Vagina (tissue), 1 donor: ENCODE measurements around a stretch of chr9.

DNA sequence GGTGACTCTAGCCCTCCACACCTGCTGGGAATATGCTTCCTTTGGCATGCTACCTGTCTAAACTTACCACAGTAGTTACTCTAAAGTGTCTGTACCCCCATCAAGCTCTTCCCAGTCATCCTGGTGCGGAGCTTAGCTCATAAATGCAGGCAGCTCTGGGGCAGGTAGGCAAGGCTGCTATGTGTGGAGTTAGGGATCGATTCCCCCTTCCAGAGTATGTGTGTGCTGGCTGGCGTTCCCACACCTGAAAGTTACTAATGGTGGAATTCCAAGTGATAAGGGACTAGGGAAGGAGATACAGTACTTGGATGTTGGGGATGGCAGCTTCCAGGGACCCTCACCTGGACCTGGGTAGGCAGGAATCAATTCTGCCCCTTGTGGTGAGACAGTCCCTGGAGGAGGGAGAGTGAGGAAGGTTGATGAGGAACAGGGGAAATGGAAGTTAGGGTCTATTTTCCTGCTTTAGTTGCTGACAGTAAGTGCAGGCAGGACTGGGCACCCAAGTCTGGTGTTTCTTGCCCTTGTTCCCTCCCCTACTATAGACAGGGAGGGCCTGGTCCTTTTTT lies 51.5 kb downstream of the DAB2IP start:
- PRO-cap = no peak
- RAMPAGE, long total RNA = start-site peak on the plus strand centred at position 133 of the sequence, 967 bp wide, 43 reads

GRCh38 chr9:121737320-121738147 lies 86.1 kb downstream of the DAB2IP start:
- PRO-cap = no peak
- RAMPAGE, long total RNA = no peak

DNA sequence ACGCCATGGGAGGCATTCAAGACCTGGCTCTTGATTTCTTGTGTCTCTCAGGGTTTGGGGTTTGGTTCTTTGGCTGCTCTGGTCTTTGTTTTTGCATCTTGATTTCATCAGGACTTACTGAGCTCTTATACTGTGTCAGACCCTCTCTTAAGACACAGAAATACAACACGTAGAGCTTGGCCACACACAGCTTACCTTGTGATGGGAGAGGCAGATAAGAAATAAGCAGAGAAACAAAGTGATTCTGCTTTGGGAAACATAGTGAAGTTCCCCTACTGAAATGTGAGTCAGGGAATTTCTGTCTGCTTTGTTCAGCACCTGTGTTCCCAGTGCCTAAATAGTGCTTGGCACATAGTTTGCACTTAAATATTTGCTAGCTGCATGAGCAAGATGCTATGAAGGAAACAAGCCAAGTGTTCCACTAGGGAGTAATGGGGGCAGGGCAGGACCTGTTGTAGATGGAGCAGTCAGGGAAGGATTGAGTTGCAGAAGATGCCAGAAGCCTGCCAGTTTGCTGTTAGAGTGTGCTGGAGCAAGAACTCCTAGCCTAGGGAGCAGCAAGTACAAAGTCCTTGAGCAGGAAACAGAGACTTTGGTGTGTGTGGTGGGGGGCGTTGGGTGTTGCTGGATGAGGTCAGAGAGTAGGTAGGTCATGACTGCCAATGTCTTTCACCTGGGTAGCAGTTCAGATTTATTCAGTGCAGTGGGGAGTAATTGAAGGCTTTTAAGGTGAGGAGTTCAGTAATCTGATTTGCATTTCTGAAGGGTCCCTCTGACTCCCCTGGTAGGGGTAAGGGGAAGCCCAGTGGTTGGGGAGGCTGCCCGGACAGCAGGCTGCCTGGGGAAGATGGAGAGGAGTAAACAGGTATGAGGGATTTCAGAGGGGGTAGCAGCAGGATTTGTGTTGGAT lies 87.5 kb downstream of the DAB2IP start:
- PRO-cap = no peak
- RAMPAGE, long total RNA = no peak

DNA sequence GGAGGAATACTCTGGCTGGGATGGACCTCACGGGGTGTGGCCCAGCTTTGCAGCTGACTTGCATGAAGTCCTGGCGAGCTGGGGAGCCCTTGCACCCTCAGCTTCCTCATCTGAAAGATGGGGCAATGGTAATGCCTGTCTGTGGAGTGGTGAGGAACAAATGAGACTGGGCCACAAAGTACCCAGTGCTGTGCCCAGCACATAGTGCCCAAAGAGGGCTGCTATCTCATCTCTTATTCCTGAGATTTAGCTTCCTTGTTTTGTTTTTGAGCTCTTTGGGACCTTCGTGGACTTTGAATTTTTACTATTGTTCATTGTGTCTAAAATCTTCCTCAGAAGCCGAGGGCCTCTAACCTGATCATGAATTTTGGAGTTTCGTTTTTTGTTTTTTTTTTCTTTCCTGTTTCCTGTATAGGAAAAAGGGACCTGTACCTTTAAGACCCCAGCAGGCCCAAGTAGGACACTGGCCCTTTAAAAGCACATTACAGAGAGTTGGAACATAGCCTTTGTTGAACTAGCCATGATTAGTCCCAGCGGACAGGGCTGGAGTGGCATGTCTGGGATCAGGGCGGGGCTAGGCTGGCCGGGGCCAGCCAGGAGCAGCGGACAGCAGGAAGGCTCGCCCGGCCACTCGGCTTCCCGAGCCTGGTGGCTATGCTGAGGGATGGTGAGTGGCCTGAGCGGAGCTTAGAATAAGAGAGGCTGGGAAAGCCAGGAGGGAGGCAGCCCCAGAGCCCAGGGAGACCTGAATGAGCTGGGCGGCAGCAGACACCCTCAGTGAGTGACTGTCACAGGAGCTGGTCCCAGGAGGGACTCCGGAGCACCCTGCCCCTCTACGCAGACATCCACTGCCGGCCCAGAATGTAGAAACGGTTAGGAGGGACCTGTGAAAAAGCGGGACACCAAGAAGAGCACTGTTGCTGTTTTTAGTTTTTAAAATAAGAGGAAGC lies 91.9 kb downstream of the DAB2IP start:
- PRO-cap = unidirectional peak, plus-strand start at position 574 of the sequence; unidirectional peak, plus-strand start at position 695 of the sequence
- RAMPAGE, long total RNA = start-site peak on the plus strand centred at position 604 of the sequence, 89 bp wide, 64 reads

GRCh38 chr9:121763465-121763893 lies 112.0 kb downstream of the DAB2IP start:
- PRO-cap = no peak
- RAMPAGE, long total RNA = no peak

DNA sequence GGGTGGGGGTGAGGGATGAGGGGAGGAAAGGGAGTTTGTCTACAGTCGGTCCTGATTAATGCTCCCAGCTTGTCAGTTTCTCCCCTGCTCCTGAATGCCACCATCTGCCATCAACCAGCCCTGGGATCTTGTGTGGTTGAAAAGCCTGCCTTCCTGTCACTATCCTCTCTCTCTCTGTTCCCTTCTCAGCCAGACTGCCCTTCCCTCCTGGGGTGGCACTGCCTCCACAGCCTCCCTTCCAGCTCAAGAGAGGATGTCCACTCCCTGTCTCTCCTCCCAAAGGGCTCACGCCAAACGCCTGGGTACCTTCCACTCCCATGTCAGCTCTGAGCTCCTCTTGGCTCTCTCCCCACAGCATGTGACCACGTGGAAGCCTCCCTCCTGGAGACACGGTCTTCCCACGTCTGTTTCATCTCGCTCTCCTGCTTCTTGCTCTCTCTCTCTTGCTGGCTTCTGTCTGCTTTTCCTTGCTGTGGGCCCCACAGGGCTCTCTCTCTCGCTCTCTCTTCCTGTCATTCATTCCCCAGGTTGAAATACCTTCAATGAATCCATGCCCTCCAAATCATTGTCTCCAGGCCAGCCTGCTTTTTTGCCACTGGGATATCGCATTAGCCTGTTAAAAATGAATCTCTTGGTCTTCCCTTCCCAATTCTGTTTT lies 186.2 kb downstream of the DAB2IP start:
- PRO-cap = no peak
- RAMPAGE, long total RNA = no peak

- PRO-cap = no peak
- RAMPAGE, long total RNA = no peak
Observed at GRCh38 chr9:121860772-121861126, 209.3 kb downstream of the DAB2IP start.

DNA sequence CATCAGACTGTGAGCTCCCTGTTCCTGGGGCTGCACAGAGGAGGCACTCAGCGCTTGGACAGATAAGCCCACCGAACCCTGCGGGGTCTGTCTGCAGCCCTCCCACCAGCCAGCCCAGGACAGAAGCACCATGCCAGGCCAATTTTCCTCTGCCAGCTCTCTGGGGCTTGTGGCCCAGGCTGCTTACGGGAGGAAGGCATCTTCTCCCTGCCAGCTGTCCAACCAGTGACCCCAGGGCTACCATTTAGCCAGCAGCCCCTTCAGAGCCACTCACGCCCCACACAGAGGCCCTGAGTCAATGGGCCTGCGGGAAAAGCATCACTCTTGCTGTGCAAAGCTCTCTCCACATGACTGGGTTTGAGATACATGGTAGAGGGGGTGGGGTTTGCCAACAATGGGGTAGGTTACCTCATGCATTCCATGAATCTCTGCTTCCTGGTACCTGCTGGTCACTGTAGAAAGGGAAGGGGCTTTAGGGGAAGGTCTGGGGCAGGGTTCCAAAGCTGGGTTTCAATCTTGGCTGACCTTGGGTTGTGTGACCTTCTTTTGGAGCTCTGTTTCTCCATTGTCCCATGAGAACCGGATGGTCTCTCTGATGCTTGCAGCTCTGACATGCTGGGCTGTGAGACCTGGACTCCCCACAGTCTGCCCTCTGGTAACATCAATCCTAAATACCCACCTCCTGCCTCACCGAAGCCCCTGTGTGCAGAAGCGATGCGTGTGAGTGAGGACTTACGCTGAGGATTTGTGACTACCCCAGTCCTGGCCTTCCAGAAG lies 22.9 kb upstream of the TTLL11 start:
- PRO-cap = no peak
- RAMPAGE, long total RNA = no peak

DNA sequence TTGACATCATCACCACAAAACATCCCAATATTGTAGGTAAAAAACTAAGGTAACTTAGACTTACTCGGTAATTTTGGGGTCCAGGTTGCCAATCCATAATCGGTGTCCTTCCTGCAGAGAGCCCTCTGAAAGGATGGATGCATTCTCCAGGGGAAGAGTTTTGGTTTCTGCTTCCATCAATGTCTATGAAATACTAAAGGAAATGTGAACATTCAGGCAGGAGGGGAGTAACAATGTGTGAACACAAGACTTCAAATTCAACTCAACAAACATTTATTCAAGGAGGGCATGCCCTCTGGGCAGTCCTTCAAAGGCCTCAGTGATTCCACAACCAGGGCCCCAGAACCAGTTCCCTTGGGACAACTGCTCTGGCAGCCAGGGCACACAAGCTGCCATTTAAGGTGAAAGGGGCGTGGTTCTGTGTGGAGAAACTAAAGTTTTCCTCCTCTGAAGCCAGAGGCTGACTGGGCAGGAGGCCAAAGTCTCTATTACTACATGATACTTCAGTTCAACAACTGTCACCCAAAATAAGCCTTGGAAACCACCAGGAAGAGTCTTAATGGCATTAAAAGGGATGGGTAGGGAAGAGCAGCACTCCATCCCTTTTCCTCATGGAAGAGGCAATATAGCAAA lies 3.2 kb downstream of the RBM18 start:
- PRO-cap = unidirectional peak, plus-strand start at position 565 of the sequence
- RAMPAGE, long total RNA = no peak

DNA sequence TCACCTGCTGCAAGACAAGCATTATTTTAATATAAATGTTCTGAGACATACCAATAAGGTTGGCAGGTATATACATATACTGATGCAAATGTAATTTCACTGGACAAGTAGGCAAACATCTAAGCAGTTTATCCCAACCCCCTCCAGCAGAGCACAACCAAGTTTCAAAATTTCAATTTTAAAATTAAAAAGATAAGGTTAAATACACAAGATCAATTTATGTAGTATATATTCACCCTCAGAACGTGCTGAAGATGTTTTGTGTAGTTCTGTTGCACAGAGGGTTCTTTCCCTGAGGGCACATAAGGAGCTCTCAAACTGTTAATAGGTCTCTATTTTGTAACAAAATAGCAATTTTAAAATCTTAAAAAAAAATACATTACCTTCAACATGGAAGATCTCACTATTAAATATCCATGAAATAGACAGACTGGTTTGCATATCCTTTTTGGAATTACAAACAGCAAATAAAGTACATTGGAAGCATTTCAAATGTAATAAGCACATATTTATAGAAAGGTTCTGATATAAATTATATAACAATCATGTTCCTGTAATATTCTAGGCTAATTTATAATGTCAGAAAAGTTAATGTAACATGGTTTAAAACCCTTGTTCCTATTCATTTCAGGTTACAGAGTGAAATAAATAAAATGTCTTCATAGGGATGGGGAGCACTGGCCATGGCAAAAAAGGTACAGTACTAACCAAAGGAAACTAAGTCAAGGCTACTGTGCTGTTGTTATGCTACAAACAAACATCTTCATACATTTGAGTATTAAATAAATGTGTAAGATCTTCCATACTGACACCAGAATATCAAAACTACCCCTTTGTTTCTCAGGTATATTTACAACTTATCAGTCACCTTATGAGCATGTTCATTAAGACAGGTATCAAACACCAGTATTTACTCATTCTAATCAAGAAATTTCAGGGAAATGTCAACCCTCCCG lies 19.0 kb upstream of the PDCL start:
- PRO-cap = no peak
- RAMPAGE, long total RNA = no peak

- PRO-cap = no peak
- RAMPAGE, long total RNA = no peak
Observed at GRCh38 chr9:122908278-122909291, 3.4 kb upstream of the RC3H2 start.

DNA sequence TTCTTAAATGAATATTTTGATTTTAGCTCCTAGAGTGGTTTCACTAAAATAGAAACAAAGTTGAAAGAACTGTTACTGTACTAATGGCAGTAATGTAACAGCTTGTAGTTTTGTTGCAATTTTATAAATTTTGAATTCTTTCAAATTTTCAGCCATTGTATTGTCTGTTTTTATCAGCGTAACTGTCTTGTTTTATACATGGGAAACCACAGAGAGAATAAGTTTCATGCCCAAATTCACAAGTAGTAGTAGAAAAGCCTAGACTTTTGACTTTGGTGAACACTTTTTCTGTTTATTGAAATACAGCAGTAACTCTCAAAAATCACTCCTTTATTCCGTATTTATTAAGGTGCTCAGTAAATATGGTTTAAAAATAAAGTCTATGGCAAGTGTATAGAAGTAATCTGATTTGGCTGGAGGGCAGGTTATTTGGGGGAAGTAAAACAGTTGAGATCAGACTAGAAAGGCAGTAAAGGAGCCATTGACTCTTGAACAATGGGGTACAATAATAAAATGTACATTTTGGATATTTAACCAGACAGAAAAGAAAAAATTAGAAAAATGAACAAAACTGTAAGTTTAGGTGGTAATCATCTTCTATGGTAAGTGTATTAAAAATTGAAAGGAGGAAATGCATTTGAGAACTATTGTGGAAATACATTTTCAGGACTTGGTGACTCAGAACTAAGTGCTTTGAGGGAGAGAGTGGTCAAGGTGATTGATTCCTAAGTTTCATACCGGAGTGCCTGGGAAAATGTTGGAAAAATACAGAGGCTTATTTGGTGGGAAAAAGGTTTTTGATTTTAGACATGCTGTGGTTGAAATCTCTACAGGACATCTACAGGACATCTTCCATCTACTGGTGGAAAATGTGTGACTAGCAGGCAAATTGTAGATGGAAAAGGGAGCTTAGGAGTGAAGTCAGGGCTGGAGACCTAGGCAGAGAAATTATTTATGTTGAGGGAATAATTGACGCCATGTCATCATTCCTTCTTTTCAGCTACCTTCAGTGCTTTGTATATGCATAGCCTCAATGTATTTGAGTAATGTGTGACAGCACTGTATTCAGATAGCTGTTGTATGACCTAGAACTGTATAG lies 2.2 kb upstream of the GPR21 start:
- PRO-cap = no peak
- RAMPAGE, long total RNA = no peak

DNA sequence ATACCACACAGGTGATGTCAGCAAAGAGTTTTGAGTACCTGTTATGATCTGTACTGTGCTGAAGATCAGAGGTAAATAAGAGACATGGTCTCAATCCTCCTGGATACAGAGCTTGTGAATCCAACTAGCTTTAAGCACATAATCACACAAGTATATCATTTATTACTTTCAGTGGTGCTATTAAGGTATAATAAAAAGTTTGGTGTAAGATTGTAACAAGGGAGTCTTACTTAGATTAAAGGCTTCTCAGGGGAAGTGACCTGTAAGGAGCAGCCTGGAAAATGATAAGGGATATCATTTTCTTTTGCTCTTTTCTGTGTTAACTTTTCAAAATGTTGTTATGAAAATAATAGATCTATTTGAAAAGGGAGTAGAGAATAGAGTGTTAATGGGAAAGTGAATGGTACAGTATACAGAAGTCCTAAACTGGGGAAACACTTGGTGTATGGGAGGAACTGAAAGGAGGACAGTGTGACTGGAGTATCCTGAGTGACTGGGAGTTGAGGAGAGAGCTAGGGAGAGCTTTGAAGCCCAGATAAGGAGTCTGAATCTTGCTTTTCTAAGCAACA lies 38.0 kb downstream of the GPR21 start:
- PRO-cap = no peak
- RAMPAGE, long total RNA = start-site peak on the plus strand centred at position 114 of the sequence, 55 bp wide, 10 reads; start-site peak on the plus strand centred at position 321 of the sequence, 93 bp wide, 161 reads

GRCh38 chr9:123097563-123097963 lies 64.1 kb downstream of the GPR21 start:
- PRO-cap = no peak
- RAMPAGE, long total RNA = start-site peak on the plus strand at chr9:123097759-123097770, 42 reads

DNA sequence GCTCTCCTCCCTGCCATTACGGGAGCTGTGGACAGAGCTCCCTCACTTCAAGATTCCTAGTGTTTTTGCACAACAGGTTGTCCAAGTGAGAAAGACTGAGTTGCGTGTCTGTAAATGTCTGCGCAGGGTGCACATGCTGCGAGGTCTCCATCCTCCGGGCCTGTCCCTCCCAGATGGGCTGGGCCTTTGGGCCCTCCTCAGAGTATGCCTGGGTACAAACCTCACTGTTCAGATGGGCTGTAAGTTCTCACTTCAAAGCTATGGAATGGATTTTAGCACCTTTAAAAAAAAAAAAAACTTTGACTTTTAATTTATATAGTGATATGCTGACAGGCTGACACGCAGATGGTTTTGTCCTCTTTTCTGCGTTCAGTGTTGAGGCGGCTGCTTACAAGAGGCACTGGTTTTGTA lies 70.7 kb downstream of the GPR21 start:
- PRO-cap = no peak
- RAMPAGE, long total RNA = start-site peak on the plus strand centred at position 74 of the sequence, 13 bp wide, 22 reads

DNA sequence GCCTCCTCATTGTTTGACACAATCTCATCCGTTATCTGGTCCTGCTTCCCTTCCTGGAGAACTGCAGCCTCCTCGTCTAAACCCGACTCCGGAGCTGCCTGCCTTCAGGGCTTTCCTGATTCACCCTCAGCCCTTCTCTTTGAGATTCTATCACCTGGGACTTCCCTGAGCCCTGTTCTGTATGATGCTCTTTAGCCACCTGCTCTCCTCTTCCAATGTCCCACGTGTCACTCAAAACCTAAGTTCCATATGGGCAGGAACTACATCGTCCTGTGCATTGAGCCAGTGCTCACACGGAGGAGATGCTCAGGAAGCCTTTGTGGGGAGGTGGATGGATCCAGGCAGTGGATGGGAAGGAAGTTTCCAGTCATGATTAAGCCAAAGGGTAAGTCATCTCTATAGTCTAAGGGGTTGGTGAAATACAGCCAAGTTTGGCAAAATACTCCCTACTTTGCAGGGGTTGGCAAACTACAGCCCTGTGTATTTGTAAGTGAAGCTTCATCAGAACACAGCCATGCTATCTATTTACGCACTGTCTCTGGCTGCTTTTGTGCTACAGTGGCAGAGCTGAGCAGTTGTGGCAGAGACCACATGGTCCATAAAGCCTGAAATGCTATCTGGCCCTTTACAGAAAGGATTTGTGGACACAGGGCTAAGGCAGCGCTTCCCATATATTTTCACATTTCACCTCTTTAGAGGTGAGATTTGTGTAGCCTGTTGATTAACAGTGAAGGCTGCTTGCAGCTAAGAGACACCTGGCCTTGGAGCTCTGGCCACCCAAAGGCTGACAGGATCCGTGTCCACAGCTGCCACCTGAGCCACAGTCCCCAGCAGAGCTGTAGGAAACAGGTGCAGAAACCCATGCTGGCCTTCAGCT lies 80.1 kb downstream of the GPR21 start:
- PRO-cap = no peak
- RAMPAGE, long total RNA = no peak

GRCh38 chr9:123131364-123132131 lies 98.1 kb downstream of the GPR21 start:
- PRO-cap = no peak
- RAMPAGE, long total RNA = start-site peak on the minus strand at chr9:123131355-123131511, 16 reads; start-site peak on the minus strand at chr9:123131827-123131887, 11 reads

DNA sequence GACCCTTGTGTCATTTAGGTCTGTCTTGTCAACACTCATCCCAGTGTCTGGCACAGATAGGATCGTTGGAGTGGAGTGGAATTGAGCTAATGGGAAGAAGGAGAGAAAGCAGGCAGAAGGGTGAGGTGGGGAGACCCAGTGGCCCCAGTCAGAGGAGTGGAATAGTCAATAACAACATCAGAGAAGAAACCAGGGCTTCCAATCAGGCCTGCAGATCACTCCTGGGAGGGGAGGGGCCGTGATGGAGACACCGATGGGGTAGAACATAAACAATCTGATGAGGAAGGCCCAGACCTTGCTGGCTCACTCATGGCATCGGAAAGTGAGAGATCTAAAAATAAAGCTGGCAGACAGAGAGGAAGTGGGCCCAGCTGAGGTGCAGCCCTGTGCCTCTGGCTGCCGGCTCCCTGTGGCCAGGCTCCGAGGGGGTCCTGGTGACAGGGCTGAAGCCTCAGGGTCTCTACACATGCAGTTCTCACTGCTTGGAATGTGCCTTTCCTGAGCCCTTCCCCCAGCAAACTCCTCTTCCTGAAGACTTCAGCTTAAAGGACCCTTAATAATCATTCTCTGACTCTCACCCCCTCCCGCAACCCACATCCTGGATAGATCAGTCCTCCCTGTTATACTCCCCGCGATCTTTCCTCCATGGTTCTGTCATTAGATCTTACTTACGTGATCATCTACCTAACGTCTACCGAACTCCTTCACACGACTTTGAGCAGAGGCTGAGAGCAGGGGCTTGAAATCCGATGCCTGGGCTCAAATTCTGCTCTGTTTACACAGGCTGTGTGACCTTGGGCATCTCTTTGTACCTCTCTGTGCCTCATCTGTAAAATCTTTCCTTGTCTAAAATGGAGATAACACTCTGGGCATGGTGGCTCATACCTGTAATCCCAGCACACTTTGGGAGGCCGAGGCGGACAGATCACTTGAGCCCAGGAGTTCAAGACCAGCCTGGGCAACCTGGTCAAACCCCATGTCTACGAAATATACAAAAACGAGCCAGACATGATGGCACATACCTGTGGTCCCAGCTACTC lies 33.1 kb upstream of the CRB2 start:
- PRO-cap = no peak
- RAMPAGE, long total RNA = no peak

DNA sequence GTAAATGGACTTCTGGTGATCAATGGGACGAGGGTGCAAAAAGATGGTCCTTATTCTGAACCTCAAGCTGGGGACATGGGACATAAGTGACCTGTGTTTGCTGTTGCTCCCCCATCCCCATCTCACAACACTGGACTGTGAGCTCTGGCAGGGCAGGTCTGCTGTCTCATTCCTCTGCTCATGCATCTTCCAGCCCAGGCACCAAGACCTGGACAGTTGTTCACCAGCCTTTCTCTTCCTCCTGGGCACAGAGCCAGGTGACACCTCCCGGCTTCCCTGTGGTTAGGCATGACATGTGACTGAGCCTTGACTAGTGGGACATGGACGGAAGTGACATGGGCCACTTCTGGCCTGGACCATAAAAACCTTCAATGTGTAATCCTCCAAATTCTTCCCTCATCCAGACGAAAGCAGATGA lies 26.8 kb upstream of the CRB2 start:
- PRO-cap = no peak
- RAMPAGE, long total RNA = no peak

DNA sequence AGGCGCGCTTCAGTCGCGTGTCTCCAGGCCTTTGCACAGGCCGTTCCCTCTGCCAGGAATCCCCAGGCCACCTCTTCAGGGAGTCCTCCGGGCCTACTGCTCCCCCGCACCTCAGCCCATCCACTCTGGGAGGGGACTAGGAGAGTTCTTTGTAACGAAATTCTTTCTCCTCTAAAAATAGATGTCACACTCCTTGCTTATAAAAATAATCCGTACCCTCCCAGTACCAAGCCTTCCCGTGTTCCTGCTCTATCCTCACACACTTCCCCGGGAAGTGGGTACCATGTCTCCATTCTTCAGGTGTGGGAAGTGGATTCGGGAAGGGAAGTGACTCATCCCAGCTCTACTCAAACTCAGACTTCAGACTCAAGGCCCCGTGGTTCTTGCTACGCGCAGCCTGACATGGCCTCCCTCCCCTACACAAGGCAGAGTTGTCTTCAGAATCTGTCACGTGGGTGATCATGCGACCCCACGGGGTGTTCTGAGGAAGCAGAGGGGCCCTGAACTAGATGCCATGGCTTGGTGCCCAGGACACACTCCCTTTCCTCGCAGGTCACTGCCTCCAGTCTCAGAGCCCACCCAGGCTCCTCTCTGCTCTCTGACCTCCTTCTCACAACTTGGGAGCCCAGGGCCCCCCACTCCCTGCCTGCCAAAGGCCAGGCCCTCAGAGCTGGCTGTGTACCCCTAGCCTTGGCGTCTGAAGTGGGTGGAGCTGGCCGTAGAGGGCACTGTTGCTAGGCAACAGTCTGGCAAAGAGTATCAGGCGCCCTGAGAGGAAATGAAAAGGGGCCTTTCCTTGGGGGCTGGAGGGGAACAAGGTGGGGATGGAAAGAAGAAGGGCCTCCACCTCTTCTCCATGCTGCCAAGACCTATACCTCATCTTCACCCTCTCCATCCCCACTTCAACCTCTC lies 15.8 kb upstream of the CRB2 start:
- PRO-cap = no peak
- RAMPAGE, long total RNA = no peak